Paraaortic lymph node (tissue), 1 donor: ENCODE measurements around a stretch of chr2.

DNA sequence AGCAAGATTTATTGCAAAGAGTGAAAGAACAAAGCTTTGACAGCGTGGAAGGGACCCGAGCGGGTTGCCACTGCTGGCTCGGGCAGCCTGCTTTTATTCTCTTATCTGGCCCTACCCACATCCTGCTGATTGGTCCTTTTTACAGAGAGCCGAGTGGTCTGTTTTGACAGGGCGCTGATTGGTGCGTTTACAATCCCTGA lies 3.4 kb upstream of the SCLY start:
- PRO-cap = no peak

DNA sequence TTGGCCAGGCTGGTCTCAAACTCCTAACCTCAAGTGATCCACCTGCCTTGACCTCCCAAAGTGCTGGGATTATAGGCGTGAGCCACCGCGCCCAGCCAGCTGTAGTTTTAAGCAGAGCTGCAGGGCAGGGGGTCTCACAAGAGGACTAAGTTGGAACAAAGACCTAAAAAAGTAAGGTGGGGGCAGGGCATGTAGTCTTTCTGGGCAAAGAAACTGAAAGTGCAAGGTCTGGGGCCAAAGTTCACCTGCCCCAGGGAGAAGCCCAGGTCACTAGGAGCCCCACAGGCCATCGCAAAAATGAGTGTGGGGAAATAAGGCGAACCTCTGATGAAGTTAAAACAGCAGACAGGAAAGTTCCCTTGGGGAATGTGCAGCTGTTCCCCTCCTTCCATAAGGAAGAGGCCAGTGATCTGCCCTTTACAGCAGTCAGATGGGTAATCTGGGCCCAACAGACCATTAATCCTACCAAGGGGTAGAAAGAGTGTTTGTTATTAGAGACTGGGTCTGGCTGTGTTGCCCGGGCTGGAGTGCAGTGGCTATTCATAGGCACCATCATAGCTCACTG lies 2.7 kb downstream of the SCLY start:
- PRO-cap = no peak

GRCh38 chr2:238108427-238109367 lies 8.6 kb downstream of the ESPNL start:
- PRO-cap = unidirectional peak, minus-strand start at chr2:238109017

- PRO-cap = no peak
Measured at GRCh38 chr2:238177135-238177806, 18.5 kb downstream of the ERFE start.

- PRO-cap = no peak
Measured at GRCh38 chr2:238187886-238188730, 15.4 kb downstream of the ILKAP start.

DNA sequence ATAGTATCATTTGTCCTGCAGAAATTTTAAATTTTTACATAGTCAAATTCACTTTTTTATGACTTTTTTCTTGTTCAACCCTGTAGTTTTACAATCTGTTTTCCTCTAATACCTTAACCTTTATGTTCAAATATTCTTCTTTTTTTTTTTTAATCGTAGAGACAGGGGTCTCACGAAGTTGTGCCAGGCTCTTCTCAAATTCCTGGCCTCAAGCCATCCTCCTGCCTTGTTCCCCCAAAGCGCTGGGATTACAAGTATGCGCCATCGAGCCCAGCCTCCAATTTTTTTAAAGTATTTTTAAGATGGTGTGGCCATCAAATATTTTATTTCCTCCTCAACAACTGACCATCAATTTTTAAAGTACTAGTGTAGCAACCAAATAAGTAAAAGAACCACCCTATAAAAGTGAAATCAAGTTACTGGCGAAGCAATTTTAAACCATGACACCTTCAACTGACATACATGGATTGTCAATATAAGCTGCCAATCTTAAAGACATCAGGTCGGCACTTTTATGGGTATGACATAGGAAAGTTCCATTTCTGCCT lies 3.8 kb downstream of the ILKAP start:
- PRO-cap = no peak

- PRO-cap = no peak
Measured at GRCh38 chr2:238202652-238203407, 665 bp downstream of the ILKAP start.

DNA sequence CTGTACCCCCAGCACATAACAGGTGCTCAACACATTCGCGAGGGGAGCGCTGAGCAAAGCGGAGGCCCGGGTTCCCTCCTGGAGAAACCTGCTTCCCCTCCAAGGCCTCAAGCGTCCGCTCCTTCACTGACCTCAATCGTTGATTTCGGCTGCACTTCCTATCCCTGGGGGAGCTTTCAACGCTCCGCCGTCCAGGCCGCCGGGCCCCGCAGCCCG lies 8.7 kb downstream of the HES6 start:
- PRO-cap = no peak

DNA sequence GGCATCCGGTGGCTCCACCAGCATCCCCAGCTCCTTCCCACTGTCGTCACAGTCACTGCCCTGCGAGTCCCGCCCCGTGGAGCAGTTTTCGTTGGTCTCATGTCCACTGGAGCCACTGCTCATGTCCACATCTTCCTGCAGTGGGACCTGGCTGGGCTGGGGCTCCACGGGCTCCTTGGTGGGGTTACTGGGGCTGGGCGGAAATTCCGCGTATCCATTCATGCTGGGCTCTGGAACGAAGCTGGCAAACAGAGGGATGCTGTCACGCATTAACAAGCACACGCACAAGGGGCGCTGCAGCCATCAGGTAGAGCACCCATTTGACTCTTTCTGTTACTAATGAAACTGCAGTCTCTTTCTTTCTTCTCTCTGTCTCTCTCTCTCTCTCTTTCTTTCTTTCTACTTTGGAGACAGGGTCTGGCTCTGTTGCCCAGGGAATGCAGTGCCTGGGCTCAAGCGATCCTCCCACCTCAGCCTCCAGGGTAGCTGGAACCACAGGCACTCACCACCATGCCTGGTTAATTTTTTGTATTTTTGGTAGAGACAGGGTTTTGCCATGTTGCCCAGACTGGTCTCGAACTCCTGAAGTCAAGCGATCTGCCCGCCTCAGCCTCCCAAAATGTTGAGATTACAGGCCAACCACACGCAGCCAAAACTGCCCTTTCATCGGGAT lies 10.6 kb downstream of the PER2 start:
- PRO-cap = no peak

- PRO-cap = no peak
Measured at GRCh38 chr2:238286265-238286519, 2.2 kb downstream of the PER2 start.

GRCh38 chr2:238289865-238290018 lies 1.3 kb upstream of the PER2 start:
- PRO-cap = no peak

- PRO-cap = bidirectional peak, plus-strand start at chr2:238290470, minus-strand start at chr2:238290202
Measured at GRCh38 chr2:238290019-238290660, 1.7 kb upstream of the PER2 start.

DNA sequence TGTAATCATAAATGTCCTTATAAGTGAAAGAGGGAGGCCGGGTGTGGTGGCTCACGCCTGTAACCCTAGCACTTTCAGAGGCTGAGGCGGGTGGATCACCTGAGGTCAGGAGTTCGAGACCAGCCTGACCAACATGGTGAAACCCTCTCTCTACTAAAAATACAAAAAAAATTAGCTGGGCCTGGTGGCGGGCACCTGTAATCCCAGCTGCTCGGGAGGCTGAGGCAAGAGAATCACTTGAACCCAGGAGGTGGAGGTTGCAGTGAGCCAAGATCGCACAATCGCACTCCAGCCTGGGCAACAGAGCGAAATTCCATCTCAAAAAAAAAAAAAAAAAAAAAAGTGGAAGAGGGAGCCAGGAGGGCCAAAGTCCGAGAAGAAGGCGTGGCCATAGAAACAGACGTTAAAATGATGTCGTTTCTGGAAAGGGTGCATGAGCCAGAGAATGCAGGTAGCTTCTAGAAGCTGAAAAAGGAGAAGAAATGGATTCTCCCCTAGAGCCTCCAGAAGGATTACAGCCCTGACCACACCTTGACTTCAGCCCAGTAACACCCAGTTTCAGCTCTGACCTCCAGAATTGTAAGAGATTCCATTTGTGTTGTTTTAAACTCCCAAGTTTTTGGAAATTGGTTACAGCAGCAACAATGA lies 14.4 kb upstream of the TRAF3IP1 start:
- PRO-cap = no peak

GRCh38 chr2:238349029-238349468 lies 28.7 kb downstream of the TRAF3IP1 start:
- PRO-cap = no peak

GRCh38 chr2:238558876-238559231 lies 132.1 kb downstream of the ASB1 start:
- PRO-cap = no peak

DNA sequence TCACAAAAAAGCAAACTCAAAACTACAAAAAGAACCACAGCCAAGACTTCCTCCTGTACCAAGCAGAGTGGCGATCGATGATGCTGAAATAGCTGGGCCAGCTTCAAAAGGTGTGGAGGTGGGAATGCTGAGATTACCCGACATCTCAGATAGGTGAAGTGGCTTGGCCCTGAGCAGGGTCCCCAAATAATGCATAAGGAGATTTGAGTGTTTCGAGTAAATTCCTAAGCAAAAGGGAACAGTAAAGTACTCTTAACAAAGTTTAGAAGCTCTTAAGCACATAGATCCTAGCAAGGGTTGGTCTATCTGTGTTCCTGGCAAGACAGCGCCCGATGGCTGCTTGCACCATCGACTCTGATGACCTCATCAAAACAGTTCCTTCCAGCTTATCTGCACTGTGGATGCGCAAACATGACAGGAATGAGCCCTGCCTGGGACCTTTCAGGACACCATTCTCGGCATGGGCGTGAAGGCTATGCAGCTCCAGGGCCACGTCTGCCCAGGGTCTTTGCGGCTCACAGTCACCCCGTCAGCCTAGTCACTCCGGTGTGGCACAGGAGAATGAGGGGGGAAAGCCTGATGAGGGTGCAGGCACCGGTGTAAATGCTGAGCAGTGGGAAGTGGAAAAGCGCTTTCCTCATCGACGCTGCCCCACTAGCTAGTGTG lies 147.9 kb upstream of the TWIST2 start:
- PRO-cap = no peak

- PRO-cap = no peak
Measured at GRCh38 chr2:238728012-238728461, 119.8 kb upstream of the TWIST2 start.

DNA sequence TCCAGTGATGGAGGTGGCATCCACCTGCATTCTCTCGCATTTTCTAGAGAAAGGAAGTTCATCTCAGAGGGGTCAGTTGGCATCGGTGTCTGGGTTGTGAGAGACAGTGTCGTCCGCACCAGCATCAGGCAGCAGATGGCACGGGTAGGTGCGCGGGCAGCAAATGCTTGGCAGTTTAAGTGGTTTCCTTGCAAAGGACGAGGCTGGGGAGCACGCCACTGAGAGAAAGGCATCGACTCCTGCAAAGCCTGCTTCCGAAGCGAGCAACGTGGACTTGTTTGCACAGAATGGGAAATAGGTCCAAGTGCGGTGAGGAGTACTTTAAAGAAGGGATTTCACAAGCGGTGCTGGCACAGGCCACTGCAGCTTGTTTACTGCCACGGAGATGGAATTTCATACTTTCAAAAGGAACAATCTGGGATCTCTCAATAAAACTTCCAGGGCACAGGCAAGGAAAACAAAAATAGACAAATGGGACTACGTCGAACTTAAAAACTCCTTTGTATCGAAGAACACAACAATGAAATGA lies 21.1 kb downstream of the TWIST2 start:
- PRO-cap = no peak

DNA sequence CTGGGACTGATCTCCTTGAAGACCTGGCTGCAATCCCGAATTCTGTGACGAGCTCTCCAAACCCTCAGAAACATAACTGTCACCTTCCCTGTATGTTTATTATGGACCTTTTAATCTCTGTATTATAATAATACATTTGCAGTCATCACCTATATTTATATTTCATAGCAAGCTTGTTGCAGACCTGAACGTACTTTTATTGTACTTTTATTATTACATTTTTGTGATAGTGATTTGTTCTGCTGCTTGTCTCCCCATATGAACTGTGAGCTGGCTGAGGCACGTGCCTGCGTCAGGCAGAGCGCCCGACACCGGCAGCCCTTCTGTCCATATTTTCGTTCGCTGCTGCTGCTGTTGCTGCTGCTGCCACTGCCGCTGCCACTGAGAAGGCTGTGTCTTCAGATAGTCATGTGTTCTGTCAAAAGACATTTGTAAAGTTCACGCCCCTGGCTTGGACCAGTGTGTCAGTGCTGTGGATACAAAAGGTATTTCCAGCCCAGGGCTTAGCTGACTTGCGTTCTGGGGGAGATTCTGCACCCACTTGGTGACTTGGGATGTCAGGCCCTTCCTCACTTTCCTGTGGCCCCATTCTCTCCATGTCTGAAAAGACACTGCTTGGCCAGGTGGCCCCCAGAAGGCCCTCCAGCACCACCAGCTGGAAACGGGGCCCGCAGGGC lies 47.0 kb downstream of the TWIST2 start:
- PRO-cap = no peak

- PRO-cap = no peak
Measured at GRCh38 chr2:238895853-238896450, 48.1 kb downstream of the TWIST2 start.